SK-MEL-5 (cell line): ENCODE measurements around a stretch of chr18.

DNA sequence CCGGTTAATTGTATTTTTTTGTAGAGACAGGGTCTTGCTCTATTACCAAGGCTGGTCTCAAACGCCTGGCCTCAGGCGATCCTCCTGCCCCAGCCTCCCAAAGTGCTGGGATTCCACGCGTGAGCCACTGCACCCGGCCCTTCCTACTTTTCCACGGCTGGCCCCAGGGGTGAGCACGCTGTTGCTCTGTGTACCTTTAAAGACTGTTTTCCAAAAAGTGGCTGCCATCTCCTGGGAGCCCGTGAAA lies 135.8 kb upstream of the ZNF236 start:
RAMPAGE:
- cytosol, long total RNA, result no peak
- long total RNA, result no peak
- nucleus, long total RNA, result no peak

GRCh38 chr18:76820900-76821336 lies 1.4 kb upstream of the ZNF236 start:
RAMPAGE:
- cytosol, long total RNA, result no peak
- long total RNA, result no peak
- nucleus, long total RNA, result no peak

GRCh38 chr18:76822203-76822335 lies 288 bp upstream of the ZNF236 start:
RAMPAGE:
- cytosol, long total RNA, result no peak
- long total RNA, result no peak
- nucleus, long total RNA, result no peak

RAMPAGE:
- cytosol, long total RNA, result no peak
- long total RNA, result no peak
- nucleus, long total RNA, result no peak
These were observed 149.4 kb downstream of the MBP start for GRCh38 chr18:76983087-76983696.

DNA sequence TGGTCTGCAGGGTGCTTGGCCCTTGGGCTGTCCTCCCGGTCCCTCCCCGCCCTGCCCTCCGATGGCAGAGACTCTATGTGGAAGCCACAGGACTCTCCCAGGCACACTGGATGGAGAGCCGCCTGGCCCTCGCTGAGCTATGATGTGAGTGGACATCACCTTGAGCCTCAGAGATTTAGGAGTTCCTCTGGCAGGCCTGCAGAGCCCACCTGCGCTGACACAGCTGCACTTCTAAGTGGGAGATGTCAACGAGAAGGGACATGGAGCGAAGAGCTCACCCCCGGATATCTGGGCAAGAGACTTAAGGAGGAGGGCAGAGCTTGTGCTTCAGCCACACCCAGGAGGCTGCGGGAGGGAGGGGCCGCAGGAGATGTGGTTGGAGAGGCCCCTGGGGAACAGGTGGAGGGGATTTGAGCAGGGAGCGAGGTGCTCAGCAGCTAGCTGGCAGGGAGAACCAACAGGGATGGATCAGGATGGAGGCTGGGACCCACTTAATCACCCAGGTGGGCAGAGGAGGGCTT lies 78.5 kb downstream of the MBP start:
RAMPAGE:
- cytosol, long total RNA, result no peak
- long total RNA, result no peak
- nucleus, long total RNA, result no peak

RAMPAGE:
- cytosol, long total RNA, result no peak
- long total RNA, result no peak
- nucleus, long total RNA, result no peak
These were observed 77.0 kb downstream of the MBP start for GRCh38 chr18:77055306-77056262.

GRCh38 chr18:77065413-77066046 lies 67.1 kb downstream of the MBP start:
RAMPAGE:
- cytosol, long total RNA, result no peak
- long total RNA, result no peak
- nucleus, long total RNA, result no peak

DNA sequence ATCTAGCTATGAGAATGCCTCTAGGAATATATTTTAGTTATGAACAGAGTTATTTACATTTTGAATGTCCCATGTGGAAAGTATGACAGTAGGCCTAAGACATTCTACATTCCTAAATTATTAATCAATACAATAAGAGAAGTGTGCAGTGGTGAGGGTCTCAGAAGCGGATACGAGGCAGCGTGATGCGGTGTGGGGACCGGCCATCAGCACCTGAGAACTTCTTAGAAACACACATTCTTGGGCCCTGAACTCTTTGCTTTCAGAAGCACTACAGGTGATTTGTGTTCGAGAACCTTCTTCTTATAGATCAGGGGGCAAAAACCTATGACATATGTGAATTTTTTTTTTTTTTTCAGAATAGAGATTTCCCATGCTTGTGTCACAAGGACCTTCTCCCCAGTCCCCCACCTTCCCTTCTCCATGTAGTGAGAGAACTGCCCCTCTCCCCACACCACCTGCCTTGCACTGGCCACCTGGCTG lies 22.4 kb downstream of the MBP start:
RAMPAGE:
- cytosol, long total RNA, result no peak
- long total RNA, result no peak
- nucleus, long total RNA, result no peak

DNA sequence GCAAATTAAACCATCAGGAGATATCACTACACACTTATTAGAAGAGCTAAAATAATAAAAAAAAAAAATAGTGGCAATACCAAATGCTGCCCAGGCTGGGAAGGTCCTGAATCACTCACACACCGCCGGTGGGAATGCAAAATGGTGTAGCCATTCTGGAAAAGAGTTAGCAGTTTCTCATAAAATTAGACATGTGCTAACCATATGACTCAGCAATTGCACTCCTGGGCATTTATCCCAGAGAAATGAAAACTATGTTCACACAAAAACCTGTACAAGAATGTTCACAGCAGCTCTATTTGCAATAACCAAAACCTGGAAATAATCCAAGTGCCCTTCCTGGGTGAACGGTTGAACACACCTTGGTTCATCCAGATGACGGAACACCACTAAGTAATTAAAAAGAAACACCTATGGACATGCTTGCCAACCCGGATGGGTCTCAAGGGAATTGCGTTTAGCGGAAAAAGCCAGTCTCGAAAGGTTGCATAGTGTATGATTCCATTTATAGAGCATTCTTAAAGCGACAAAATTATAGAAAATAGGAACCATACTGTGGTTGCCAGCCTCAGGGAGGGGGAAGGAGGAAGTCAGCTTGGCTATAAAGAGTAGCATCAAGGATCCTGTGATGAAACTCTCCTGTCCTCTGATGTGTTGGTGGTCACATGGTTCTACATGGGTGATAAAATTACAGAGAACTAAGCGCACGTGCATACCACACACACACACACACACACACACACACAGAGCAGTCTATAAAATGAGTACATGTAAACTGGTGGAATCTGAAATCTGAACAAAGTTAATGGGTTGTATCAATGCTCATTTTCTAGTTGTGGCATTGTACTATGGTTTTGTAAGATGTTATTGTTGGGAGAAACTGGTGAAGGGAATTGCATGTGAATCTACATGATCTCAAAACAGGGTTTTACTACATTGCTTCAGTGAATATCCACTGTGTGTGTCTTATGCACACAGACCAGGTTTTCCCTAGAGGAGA lies 4.5 kb downstream of the MBP start:
RAMPAGE:
- cytosol, long total RNA, result start-site peak on the minus strand centred at position 260 of the sequence, 265 bp wide, 63 and 42 reads in 2 replicates
- long total RNA, result no peak
- nucleus, long total RNA, result no peak

GRCh38 chr18:77130009-77130618 lies 2.5 kb downstream of the MBP start:
RAMPAGE:
- cytosol, long total RNA, result no peak
- long total RNA, result no peak
- nucleus, long total RNA, result no peak

RAMPAGE:
- cytosol, long total RNA, result no peak
- long total RNA, result no peak
- nucleus, long total RNA, result no peak
These were observed 620.5 kb downstream of the GALR1 start for GRCh38 chr18:77870052-77870701.

GRCh38 chr18:78999975-79000406 lies 20.4 kb downstream of the SALL3 start:
RAMPAGE:
- cytosol, long total RNA, result no peak
- long total RNA, result no peak
- nucleus, long total RNA, result no peak

DNA sequence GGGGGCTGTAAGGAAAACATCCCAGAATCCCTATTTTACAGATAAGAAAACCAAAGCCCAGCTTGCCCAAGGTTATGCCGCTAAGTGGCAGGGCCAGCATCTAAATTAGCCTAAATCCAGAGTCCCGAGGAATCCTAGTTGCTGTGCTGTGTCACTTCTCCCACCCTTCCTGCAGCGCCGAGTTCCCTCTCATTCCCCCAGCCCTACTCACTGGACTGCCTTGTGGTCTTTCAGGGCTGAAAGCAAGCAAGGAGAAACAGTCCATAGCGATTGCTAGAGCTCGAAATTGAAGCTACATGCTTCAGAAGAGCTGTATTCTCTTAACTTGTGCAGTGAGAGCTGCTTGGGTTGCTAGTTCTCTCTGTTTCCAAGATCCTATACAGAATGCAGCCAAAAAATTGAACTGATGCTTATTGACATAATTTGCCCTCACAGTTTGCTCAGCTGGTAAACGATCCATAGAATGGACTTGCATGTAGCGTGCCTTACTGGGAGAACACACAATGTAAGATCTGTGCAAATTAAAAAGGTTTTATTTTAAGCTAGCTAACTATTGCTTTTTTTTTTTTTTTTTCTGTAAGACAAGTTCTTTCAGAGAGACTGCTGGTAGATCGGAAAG lies 143.4 kb upstream of the NFATC1 start:
RAMPAGE:
- cytosol, long total RNA, result no peak
- long total RNA, result no peak
- nucleus, long total RNA, result no peak

GRCh38 chr18:79366630-79367193 lies 29.0 kb upstream of the NFATC1 start:
RAMPAGE:
- cytosol, long total RNA, result no peak
- long total RNA, result no peak
- nucleus, long total RNA, result no peak

RAMPAGE:
- cytosol, long total RNA, result no peak
- long total RNA, result no peak
- nucleus, long total RNA, result no peak
These were observed 103.5 kb upstream of the CTDP1 start for GRCh38 chr18:79575928-79576643.

RAMPAGE:
- cytosol, long total RNA, result no peak
- long total RNA, result no peak
- nucleus, long total RNA, result no peak
These were observed 55.1 kb upstream of the CTDP1 start for GRCh38 chr18:79624569-79624783.

DNA sequence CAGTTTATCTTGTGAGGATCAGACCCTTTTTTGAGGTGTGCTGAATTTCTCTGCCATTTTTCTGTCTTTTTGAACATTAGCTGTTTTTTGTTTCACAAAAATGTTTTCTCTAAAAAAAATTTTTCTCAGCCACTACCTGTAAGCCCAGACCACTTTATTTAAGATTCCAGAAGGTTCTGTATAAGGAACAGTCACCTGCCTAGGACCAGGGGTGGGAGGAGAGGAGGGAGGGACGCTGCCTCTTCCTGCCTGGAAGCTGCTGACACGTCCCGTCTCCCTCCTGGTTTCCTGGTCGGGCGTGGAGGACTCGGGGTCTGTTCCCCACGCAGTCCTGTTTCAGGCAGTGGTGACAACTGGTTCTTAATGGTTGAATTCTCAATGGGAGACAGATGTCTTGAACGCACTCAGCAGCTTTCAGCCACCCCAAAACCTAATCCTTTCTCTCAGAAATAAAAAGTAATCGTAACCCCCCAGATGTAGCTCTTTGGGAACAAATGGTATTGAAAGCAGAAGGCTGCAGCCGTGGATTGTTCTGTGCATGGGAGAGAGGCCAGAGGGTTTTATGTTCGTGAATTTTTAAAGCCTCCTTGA lies 50.6 kb downstream of the CTDP1 start:
RAMPAGE:
- cytosol, long total RNA, result no peak
- long total RNA, result no peak
- nucleus, long total RNA, result no peak

DNA sequence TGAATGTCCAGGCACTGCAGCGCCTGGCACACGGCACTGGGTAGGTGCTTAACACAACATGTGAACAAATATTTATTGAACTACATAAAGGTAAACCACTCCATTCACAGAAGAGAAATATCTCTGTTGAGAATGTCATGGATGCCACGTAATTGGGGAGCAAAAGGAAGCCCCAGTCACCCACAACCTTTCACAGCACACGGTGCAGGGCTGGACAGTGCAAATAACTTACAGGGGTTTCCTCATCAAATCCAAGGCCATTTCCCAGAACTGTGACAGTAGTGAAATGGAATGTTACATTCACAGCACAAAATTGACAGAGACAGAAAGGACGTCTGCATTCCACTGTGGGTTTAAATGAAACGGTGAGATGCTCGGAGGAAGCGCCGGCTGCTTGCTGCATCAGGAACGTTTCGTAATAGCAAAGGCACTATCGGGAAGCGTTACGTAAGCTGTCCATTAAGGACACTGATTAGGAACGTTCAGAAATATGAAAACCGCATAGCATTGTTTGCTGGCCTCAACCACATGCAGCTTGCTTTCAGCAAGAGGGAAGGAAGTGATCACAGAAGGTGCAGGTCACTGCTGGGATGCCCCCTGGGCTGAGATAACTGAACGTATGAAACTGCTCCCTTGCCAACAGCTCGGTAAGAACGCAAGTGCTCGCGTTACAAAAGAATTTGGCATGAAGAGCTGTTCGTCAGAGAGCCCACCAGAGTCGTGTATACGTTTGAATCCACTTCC lies 6.2 kb upstream of the KCNG2 start:
RAMPAGE:
- cytosol, long total RNA, result no peak
- long total RNA, result no peak
- nucleus, long total RNA, result no peak

GRCh38 chr18:79905398-79905710 lies 46.1 kb downstream of the SLC66A2 start:
RAMPAGE:
- cytosol, long total RNA, result no peak
- long total RNA, result no peak
- nucleus, long total RNA, result no peak

RAMPAGE:
- cytosol, long total RNA, result no peak
- long total RNA, result no peak
- nucleus, long total RNA, result no peak
These were observed 40.2 kb downstream of the SLC66A2 start for GRCh38 chr18:79911110-79911771.